NT2/D1 (cell line): ENCODE measurements around the genes CSRNP3 and SSB.

DNA sequence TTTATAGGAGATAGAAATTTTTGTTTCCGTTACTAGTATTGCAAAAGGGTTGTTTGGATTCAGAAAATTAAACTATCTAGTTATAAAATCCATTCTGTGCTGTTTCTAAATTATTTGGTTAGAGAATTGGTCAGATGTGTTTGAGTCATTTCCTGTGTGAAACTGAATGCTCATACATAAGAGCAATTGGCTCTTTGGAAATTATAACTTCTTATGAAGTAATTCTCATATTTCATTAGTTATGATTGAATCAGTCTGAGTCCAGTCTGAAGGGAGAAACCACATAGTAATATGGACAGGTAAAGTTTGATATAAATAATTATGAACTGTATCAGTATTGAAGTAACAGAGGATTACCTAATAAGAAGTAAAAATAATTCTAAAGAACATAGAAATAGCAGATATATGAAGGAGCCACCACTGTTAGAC is 17.8 kb upstream of the FAP start:
- RRBS, 2 experiments: no CpG with 5 or more reads among the region's 1 CpG

DNA sequence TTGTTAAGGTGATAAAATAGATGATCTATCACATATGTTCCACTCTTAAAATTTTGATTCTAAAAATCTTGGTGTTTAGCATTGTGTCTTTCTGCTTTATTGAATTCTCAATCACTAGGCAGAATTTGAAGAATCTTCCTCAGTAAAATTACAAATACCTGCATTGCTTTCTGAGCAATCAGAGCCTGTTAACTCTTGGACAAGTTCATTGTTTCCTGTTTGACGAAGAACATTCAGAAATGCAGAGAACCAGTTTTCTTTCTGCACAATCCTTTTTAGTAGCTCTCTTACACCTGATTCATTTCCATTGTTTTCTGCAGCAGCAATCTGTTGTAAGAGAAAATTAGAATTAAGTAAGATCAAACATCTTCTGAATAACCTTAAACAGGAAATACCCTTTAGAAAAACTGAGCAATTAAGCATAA is 7.9 kb downstream of the IFIH1 start:
- RRBS, 2 experiments: no CpG with 5 or more reads among the region's 1 CpG

GRCh38 chr2:163348880-163349428 is 386.9 kb downstream of the FIGN start:
- RRBS, 2 experiments: no CpG with 5 or more reads among the region's 9 CpGs

DNA sequence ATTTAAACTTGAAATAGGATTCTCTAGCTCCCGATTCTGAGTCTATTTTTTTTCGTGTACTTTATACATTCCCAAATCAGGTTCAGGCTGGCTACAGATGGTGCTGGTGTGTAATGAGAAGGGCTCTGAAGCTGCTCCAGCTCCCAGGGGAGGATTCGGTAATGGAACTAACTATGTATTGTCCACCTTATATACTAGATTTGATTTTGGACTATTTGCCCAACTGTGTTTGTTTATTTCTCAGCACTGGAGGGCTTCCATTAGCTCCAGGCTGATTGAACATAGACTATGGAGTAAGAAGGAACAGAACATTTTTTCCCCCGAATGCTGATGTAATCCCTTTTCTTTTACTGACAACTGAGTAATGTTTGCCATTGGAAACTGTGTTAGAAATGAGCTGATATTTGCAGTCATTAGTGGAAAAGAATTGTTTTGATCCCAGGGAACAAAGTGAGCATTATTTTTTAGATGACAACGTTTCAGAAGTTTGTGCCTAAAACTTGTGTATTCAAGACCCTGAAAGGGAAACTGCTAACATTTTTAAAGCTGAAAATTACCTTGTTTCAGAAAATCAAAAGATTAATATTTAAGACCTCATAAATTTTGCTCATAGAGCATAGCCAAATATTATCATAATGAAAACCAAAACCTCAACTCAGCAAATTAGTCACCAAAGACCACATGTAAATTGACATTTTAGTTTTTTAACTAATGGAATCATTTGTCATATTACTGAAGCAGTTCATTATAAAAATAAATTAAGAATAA is 274.2 kb upstream of the FIGN start:
- RRBS, 2 experiments: no CpG with 5 or more reads among the region's 5 CpGs

- RRBS, 2 experiments: no CpG with 5 or more reads among the region's 7 CpGs
These were observed 73.0 kb upstream of the GRB14 start for GRCh38 chr2:164694237-164694817.

DNA sequence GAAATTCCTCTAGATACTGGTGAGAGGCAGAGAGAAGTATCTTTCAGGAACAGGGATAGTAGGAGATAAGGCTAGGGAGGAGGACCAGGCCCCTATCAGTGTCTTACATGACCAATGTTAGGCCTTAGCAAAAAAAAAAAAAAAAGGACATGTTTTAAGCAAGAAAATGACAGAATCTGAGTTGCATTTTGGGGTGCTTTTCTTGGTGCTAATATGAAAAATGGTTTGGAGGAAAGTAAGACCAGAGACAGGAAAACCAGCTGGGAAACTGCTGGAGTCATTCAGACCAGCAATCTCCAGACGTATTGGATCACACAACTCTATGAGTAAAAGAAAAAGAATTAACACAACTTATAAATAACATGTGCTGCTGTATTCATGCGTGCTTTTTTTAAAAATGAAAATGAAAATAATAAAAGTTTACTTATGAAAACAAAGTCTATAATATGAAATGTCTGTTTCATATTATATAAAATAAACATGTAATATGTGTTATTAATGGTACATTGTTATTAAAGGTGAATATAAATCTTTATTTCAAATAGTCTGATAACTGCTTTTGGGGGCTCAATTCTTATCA is 37.6 kb downstream of the COBLL1 start:
- RRBS, 2 experiments: no CpG with 5 or more reads among the region's 2 CpGs

DNA sequence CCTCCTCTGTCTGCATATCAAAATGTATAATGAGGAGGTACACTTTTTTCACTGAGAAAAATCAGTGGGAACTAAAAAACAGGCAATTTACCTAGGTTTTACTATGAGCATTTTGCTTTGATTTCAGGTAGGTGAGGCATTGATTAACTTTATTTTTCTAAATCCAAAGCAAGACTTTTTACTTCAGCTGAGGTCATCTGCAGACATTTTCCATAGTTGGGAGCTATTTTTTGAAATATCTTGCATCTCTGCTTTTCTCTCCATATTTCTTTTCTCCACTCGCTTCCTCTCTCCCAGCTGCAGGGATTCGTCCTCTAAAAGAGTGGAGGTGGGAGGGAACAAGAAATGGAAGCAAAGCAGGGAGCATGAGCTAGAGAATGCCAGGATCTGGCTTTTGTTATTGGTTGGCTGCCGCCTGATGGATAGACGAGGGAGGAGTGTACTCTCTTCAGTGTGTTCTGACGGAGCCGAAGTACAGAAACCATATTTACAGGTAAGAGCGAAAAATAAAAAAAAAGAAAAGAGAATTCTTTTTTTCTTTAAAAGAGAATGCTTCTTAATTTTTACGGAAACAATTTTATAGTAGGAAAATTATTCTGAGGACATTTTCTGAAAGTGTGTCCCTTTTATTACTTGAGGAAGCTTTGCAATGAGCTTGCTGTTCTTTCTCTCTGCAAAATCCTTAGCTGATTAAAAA is at the start of gene CSRNP3:
Gene CSRNP3 (plus strand): TSS at position 451 of the 697 bp plus-strand sequence.
- RRBS, 2 experiments: no CpG with 5 or more reads among the region's 8 CpGs

- RRBS, 2 experiments: no CpG with 5 or more reads among the region's 6 CpGs
These were observed 26.5 kb downstream of the STK39 start for GRCh38 chr2:168220786-168221377.

DNA sequence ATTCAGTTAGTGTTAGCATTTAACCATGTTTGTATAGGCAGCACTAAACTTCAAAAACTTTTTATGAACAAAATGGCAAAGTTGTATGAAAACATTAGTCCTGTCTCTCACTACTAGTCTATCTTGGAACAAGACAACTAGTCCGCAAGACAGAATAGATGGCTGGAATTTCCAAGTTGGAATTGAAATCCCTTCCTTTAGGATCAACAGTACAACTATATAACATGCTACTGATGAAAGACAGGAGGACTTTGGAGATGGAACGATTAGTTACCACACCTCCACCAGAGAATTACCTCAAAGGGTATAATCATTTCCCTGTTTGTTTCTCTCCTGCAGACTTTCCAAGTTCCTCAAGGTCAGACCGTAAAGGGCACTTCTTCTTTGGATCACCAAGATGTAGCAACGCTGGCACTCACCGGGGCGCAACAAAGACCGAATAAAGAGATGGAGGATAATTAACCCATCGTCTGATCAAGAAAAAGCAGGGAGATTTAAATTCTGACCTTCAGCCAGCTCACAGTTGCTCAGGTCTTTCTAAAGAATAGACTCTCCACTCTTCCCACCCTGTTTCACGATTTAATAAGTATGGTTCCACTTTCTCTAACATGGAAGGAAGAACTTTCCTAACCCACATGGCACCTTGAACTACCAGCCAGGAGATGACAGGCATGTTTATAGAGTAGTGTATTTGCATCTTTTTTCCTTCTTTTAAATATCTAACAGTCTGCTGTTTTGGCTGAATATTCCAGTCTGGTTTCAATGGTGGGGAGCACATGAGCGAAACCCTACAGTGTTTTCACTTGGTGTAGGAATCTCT is 25.8 kb downstream of the STK39 start:
- RRBS, 2 experiments: no CpG with 5 or more reads among the region's 10 CpGs

GRCh38 chr2:168632404-168633144 is 169.9 kb upstream of the NOSTRIN start:
- RRBS, 2 experiments: no CpG with 5 or more reads among the region's 10 CpGs

GRCh38 chr2:168797216-168797721 is 5.2 kb upstream of the NOSTRIN start:
- RRBS, 2 experiments: no CpG with 5 or more reads among the region's 1 CpG

GRCh38 chr2:168802903-168803764 is 697 bp downstream of the NOSTRIN start:
- RRBS, 2 experiments: no CpG with 5 or more reads among the region's 5 CpGs

GRCh38 chr2:169478394-169478858 is 868 bp upstream of the BBS5 start:
- RRBS, 2 experiments: no CpG with 5 or more reads among the region's 5 CpGs

DNA sequence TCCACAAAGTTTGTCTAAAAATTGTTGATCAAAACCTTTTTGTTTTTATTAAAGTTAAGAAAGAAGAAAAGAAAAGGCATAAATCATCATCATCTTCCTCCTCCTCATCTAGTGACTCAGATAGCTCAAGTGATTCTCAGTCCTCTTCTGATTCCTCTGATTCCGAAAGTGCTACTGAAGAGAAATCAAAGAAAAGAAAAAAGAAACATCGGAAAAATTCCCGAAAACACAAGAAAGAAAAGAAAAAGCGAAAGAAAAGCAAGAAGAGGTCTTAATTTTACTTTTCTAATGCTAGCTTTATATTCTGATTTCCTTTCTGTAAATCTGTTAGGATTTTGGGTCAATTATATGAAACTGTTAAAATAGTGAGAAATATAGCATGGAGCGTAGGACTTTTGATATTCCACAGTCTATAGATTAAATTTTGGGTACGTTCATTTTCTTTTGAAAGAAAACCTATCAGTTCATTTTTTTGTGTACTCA is 46.6 kb downstream of the PPIG start:
- RRBS, 2 experiments: no CpG with 5 or more reads among the region's 6 CpGs

- RRBS, 2 experiments: no CpG with 5 or more reads among the region's 15 CpGs
These were observed 1.1 kb downstream of the KLHL23 start for GRCh38 chr2:169734546-169735226.

DNA sequence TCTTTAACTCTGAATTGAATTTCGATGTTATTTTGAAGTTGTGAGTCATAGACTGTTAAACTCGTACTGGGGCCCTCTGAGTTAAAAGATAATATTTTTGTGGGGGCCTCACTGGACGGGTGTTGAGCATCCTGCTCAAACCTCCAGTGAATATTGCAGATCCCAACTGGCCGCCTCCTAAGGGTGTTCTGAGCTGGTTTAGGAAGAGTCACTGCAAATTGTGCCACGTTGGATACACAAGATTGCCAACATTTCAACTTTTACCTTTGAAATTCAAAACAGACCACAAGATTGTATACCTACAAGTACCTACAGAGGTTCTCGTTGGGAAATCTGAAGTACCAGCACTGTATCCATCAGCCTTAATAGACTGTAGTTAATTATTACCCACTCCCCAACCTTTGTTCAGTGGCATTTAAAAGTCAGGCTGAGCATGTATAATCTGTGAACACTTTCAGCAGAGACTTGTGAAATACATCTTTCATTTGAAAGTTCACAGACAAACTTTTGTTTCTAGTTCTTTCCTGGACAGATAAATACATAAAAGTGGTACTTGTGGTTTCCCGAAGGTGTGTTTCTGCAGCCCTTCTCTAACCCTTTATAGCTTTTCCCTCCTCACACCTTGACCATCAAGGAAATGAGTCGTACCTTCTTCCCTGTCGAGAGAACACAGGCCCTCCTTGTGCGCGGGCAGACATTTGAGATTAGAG is 27.9 kb downstream of the KLHL23 start:
- RRBS, 2 experiments: no CpG with 5 or more reads among the region's 11 CpGs

GRCh38 chr2:169783998-169784399 is 14.7 kb upstream of the SSB start:
- RRBS, 2 experiments: no CpG with 5 or more reads among the region's 3 CpGs

DNA sequence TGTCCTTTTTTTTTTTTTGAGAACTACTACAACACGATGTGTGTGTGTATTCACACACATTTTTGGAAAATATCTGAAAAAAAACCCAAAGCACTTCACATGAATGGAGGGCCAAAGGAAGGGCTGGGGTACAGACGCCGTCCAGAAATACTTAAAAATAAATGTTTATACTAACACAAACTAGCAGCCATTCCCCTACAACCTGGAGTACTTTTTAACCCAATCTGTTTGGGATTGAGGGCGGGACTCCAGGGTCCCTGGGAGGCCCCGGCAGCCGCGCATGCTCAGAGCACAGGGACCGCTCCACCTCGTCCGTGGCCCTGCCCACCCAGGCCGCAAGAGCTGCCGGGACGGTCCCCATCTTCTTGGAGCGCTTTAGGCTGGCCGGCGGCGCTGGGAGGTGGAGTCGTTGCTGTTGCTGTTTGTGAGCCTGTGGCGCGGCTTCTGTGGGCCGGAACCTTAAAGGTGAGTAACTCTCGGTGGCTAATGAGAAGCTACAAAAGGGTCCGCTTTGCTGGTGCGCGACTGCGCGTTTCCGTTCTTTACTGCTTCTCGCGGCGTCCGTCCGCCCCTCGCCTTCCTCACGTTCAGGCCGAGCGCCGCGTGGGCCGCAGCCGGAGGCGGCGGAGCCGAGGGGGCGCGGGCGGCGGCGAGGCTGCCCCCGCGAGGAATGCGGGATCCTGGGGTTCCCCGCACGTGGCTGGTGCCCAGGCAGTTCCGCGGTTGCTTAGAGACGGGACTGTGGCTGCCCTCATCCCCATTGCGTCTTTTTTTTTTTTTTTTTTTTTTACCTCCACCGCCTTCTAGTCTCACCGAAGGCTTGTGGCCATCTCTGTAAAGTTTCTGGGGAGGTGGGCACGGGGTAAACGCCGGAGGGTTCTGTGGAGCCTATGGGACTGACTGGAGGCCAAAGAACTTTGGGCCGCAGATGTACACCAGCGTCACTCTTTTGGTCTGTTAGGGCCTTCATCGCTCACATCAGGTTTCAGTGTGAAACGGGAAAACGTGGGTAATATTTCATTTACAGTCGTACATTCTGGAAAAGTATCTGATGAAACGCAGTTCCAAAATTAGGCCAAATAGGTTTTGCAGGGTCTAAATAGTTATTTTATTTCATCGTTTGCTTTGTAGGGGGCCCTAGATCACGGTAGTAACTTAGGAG is at the start of gene SSB:
Gene SSB (plus strand): TSS at position 360 of the 1,162 bp plus-strand sequence.
- RRBS, 2 experiments: under 1 to 1% methylated on average over 14 to 16 of the region's 72 CpGs

DNA sequence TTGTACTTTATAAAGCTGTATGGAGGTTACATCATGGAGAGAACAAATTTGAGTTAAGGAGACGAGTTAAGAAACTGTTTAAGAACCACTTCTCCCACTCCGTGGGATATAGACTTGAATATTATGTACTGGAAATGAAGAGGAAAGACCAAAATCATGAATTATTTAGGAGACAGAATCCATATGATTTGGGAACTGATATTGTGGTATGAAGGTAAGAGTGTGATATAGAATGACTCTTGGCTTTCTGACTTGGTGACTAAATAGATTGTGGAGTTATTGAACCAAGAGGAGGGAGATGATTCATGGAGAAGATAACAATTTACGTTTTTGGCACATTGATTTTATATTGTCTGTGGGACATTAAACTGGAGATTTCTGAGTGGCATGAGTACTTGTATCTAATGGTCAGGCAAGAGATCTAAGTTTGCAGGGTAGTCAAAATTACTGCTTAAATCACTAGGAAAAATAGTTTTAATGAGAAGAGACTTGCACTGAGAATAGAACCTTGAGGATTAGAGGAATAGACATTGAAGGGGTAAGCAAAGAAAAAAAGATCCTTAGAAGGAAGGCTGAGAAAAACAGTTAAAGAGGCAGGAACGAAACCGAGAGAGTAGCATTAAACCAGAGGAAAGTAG is 173.1 kb downstream of the UBR3 start:
- RRBS, 2 experiments: no CpG with 5 or more reads among the region's 5 CpGs

DNA sequence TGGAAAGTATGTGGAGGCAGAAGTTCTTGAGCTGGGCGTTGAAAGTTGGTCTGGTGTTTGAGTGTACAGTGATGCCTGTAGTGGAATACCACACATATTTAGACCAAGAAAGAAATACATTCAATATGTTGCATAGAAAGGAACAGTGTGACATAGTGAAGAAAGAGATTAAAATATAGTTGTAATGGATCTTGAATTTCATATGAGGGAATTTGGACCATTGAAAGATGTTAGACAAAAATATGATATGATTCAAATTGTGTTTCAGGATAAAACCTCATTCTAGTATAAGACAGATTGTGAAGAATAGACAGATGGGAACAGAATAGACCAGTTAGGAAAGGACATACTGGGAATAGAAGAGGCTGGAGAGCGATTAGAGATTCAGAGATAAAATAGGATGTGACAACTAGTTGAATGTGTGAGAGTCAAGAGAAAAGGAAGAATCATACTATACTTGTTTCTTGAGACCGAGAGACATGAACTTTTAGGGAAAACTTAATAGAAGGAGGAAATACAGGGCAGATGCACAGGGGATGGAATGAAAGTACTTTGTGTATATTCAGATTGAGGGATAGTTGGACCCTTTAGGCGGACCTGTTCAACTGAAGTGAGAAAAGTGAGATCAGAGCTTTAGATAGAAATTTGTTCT is 115.0 kb upstream of the MYO3B start:
- RRBS, 2 experiments: no CpG with 5 or more reads among the region's 4 CpGs